Heart left ventricle (tissue), 7 donors: Measurements from ENCODE around the genes KBTBD8 and TMF1.

- PRO-cap, 6 experiments: no peak in any of the 6 experiments
- RAMPAGE, long total RNA, 2 experiments: no peak in any of the 2 experiments
- RRBS: no CpG with 5 or more reads among the region's 9 CpGs
Observed at GRCh38 chr3:66492292-66492927, 8.4 kb downstream of the LRIG1 start.

GRCh38 chr3:66798009-66798601, 200.0 kb upstream of the KBTBD8 start:
- PRO-cap, 6 experiments: no peak in any of the 6 experiments
- RAMPAGE, long total RNA, 2 experiments: no peak in any of the 2 experiments
- RRBS: 17% methylated on average over 13 of the region's 25 CpGs

- PRO-cap, 6 experiments: no peak in any of the 6 experiments
- RAMPAGE, long total RNA, 2 experiments: no peak in any of the 2 experiments
- RRBS: no CpG with 5 or more reads among the region's 12 CpGs
Observed at GRCh38 chr3:66972225-66972532, 25.9 kb upstream of the KBTBD8 start.

DNA sequence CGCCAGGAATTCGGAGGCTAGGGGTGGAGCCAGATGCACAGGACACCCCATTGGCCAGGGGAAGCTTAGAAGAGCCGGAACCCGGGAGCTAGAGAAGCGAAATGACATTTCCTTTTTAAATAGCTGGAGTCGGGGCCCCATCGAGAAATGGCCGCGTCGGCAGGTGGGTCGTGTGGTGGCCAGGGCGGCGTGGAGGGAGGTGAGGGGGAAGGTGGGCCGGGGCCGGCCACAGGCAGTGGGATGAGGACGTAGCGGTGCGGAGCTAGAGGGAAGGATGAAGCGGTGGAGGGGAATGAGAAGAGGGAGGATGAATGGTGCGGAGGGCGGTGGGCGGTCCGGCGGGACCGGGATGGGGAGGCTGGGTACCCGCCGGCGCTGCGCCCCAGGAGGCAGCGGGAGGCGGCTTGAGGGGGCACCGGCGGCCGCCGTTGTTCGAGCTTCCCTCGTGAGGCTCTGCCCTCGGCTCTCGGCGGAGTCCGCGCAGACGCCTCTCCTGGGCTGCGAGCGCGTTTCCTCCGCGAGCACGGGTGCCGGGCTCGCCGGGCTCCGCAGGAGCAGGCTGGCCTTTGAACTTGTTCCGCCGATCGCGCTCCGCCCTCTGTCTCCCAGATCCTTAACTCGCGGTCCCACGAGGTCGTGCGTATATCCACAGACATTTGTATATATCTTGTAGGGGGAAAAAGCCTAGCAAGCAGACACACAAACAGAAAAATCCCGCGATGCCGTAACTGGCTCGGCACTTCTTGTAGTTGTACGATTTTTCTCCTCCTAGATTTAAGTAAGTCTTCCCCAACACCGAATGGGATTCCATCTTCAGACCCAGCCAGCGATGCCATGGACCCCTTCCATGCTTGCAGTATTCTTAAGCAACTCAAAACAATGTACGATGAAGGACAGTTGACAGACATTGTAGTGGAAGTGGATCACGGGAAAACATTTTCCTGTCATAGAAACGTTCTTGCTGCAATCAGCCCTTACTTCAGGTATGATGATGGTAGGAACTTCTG, at the start of gene KBTBD8:
TSS of gene KBTBD8 (plus strand) at position 99 of the 1,007 bp plus-strand sequence.
- PRO-cap, 6 experiments: peak in 6 of 6 experiments; most common plus-strand start position 131 of the sequence (in 4)
- RAMPAGE, long total RNA, 2 experiments: start-site peak on the plus strand in 2 of 2 experiments, centred at positions 117 to 119 of the sequence, 51 to 53 reads per replicate
- RRBS: 2% methylated on average over 21 of the region's 73 CpGs

GRCh38 chr3:67465319-67465990, 189.0 kb downstream of the SUCLG2 start:
- PRO-cap, 6 experiments: no peak in any of the 6 experiments
- RAMPAGE, long total RNA, 2 experiments: no peak in any of the 2 experiments
- RRBS: no CpG with 5 or more reads among the region's 5 CpGs

- PRO-cap, 6 experiments: no peak in any of the 6 experiments
- RAMPAGE, long total RNA, 2 experiments: no peak in any of the 2 experiments
- RRBS: no CpG with 5 or more reads among the region's 5 CpGs
Observed at GRCh38 chr3:67658159-67658491, 3.7 kb upstream of the SUCLG2 start.

GRCh38 chr3:67875312-67875669, 128.8 kb upstream of the TAFA1 start:
- PRO-cap, 6 experiments: no peak in any of the 6 experiments
- RAMPAGE, long total RNA, 2 experiments: no peak in any of the 2 experiments
- RRBS: no CpG with 5 or more reads among the region's 3 CpGs

- PRO-cap, 6 experiments: peak in 6 of 6 experiments; most common plus-strand start chr3:69052437 (in 6); most common minus-strand start chr3:69052274 (in 5)
- RAMPAGE, long total RNA, 2 experiments: start-site peak on the minus strand in 2 of 2 experiments, at chr3:69052241-69052339 at its widest, 448 to 675 reads per replicate
- RRBS: 3% methylated on average over 16 of the region's 51 CpGs
Observed at GRCh38 chr3:69051750-69052638, at the start of gene TMF1. Gene TMF1 (minus strand): TSS chr3:69052333.

- PRO-cap, 6 experiments: no peak in any of the 6 experiments
- RAMPAGE, long total RNA, 2 experiments: no peak in any of the 2 experiments
- RRBS: no CpG with 5 or more reads among the region's 4 CpGs
Observed at GRCh38 chr3:69052825-69053363, 761 bp upstream of the TMF1 start.

DNA sequence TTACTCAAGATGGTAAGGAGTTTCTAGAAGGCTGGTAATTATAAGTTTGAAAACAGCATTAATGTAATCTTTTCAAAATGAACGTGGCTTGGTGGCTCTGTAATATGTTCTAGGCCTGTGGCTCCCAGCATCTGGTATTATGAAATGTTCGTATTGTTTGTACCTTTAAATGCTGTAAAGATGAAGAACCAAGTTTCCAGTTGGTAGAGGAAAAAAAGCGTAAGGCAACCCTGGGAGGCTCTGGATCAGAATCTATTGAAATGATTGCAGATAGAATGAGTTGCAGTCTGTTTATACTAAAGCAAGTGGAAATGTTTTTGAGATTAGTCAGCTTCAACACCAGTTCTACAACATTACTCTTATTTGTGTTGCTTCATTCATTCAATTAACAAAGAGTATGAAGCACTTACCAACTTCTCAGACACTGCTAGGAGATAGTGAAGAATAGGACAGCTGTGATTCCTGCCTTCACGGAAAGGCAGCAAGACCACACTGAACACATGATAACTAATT, 5.3 kb downstream of the ARL6IP5 start:
- PRO-cap, 6 experiments: no peak in any of the 6 experiments
- RAMPAGE, long total RNA, 2 experiments: no peak in any of the 2 experiments
- RRBS: no CpG with 5 or more reads among the region's 4 CpGs

GRCh38 chr3:69104356-69104885, 18.0 kb downstream of the LMOD3 start:
- PRO-cap, 6 experiments: no peak in any of the 6 experiments
- RAMPAGE, long total RNA, 2 experiments: no peak in any of the 2 experiments
- RRBS: no CpG with 5 or more reads among the region's 8 CpGs

- PRO-cap, 6 experiments: peak in 1 of 6 experiments; most common plus-strand start chr3:69121692 (in 1)
- RAMPAGE, long total RNA, 2 experiments: no peak in any of the 2 experiments
- RRBS: no CpG with 5 or more reads among the region's 7 CpGs
Observed at GRCh38 chr3:69121542-69121943, 852 bp downstream of the LMOD3 start.

- PRO-cap, 6 experiments: peak in 2 of 6 experiments; most common minus-strand start chr3:69364512 (in 2)
- RAMPAGE, long total RNA, 2 experiments: no peak in any of the 2 experiments
- RRBS: no CpG with 5 or more reads among the region's 6 CpGs
Observed at GRCh38 chr3:69364246-69364732, 21.6 kb downstream of the FRMD4B start.

GRCh38 chr3:69505684-69506267, 119.9 kb upstream of the FRMD4B start:
- PRO-cap, 6 experiments: no peak in any of the 6 experiments
- RAMPAGE, long total RNA, 2 experiments: no peak in any of the 2 experiments
- RRBS: no CpG with 5 or more reads among the region's 6 CpGs

GRCh38 chr3:69764518-69764932, 25.3 kb downstream of the MITF start:
- PRO-cap, 6 experiments: no peak in any of the 6 experiments
- RAMPAGE, long total RNA, 2 experiments: no peak in any of the 2 experiments
- RRBS: no CpG with 5 or more reads among the region's 3 CpGs

- PRO-cap, 6 experiments: no peak in any of the 6 experiments
- RAMPAGE, long total RNA, 2 experiments: no peak in any of the 2 experiments
- RRBS: no CpG with 5 or more reads among the region's 10 CpGs
Observed at GRCh38 chr3:69929873-69930512, 190.7 kb downstream of the MITF start.

- PRO-cap, 6 experiments: peak in 1 of 6 experiments; most common plus-strand start chr3:71027385 (in 1)
- RAMPAGE, long total RNA, 2 experiments: no peak in any of the 2 experiments
- RRBS: no CpG with 5 or more reads among the region's 4 CpGs
Observed at GRCh38 chr3:71026807-71027569, 556.5 kb downstream of the FOXP1 start.

DNA sequence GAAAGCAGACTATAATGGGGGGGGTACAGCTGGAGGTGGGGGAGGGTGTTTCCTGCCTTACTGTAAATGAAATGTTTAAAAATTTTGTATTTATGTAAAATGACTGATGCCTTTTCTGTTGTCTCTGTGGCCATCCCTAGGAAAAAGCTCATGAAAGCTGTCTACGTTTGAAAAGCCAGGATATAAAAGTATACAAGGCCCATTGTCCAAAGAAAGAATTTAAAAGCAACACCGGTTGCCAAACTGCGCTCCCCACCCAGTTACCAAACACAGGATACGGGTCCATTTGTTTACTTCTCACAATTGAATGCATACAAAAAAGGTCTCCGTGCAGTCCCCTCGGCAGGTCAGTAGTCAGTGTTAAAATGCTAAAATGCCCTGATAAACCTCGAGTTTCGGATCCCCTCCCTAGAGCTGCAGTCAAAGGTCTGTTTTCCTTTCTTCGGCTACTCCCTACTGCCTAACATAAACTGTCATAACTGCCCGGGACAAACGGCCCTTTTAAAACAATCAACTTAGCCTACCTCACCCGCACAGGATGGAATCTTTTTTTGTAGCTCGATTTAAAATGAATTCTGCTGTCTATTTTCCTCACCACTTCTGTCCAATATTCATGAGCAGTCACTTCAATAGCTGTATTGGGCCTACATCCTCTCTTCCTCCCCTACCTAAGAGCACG, 534.6 kb downstream of the FOXP1 start:
- PRO-cap, 6 experiments: peak in 2 of 6 experiments; most common plus-strand start position 391 of the sequence (in 2); most common minus-strand start position 146 of the sequence (in 1)
- RAMPAGE, long total RNA, 2 experiments: no peak in any of the 2 experiments
- RRBS: no CpG with 5 or more reads among the region's 14 CpGs

- PRO-cap, 6 experiments: peak in 6 of 6 experiments; most common plus-strand start chr3:71065206 (in 3); most common minus-strand start chr3:71064932 (in 6)
- RAMPAGE, long total RNA, 2 experiments: no peak in any of the 2 experiments
- RRBS: 1% methylated on average over 30 of the region's 102 CpGs
Observed at GRCh38 chr3:71064656-71065466, 518.7 kb downstream of the FOXP1 start.

- PRO-cap, 6 experiments: no peak in any of the 6 experiments
- RAMPAGE, long total RNA, 2 experiments: no peak in any of the 2 experiments
- RRBS: no CpG with 5 or more reads among the region's 6 CpGs
Observed at GRCh38 chr3:71128822-71129457, 454.6 kb downstream of the FOXP1 start.